Mammary microvascular endothelial cell (primary cell): ENCODE data around the gene RNF128.

DNA sequence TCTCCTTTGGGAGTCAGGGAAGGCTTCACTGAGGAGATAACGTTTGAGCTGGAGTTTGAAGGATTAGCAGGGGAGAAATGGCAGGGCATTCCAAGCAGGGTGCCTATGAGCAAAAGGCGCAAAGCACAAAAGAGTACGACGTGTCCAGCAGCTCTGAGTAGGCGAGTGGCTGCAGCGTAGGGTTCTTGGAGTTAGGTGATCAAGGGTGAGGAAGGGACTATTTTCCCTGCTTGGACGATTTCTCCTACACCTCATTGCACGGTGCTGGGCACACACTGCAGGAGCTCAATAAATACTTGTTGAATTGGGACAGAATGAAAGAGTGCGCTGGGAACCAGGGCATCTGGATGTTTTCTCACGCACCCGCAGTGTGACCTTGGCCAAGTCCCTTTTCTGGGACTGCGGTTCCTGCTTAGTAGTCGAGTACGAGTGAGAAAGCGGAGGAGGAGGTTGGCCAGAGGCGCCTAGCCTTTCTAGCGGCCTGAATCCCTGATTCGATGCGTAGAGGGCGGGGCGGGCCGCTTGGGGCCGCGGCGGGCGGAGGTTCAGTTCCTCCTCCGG lies 352 bp upstream of the FAM199X start:
- RAMPAGE, long total RNA, result no peak

GRCh38 chrX:106726355-106726966 lies at the start of gene RNF128:
Gene RNF128 (plus strand): TSS chrX:106726701.
- RAMPAGE, long total RNA, result no peak

DNA sequence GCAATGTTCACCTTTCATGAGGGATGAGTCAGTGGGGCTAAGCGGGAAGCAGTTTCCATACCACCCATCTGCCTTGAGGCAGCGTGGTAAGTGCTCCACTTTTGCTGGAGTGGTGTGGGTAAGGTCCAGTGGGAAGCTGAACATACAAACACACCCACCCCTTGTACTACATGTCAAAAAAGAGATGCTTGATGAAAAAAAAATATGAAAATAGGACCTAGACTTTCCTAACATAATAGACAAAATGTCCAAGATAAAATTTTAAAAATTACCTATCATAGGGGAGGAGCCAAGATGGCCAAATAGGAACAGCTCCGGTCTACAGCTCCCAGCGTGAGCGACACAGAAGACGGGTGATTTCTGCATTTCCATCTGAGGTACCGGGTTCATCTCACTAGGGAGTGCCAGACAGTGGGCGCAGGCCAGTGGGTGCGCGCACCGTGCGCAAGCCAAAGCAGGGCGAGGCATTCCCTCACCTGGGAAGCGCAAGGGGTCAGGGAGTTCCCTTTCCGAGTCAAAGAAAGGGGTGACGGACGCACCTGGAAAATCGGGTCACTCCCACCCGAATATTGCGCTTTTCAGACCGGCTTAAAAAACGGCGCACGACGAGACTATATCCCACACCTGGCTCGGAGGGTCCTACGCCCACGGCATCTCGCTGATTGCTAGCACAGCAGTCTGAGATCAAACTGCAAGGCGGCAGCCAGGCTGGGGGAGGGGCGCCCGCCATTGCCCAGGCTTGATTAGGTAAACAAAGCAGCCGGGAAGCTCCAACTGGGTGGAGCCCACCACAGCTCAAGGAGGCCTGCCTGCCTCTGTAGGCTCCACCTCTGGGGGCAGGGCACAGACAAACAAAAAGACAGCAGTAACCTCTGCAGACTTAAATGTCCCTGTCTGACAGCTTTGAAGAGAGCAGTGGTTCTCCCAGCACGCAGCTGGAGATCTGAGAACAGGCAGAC lies 37.1 kb upstream of the RBM41 start:
- RAMPAGE, long total RNA, result no peak

DNA sequence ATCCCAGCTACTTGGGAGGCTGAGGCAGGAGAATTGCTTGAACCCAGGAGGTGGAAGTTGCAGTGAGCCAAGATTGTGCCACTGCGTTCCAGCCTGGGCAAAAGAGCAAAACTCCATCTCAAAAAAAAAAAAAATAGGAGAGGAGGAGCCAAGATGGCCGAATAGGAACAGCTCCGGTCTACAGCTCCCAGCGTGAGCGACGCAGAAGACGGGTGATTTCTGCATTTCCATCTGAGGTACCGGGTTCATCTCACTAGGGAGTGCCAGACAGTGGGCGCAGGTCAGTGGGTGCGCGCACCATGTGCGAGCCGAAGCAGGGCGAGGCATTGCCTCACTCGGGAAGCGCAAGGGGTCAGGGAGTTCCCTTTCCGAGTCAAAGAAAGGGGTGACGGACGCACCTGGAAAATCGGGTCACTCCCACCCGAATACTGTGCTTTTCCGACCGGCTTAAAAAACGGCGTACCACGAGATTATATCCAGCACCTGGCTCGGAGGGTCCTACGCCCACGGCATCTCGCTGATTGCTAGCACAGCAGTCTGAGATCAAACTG lies 85.2 kb upstream of the FRMPD3 start:
- RAMPAGE, long total RNA, result no peak

DNA sequence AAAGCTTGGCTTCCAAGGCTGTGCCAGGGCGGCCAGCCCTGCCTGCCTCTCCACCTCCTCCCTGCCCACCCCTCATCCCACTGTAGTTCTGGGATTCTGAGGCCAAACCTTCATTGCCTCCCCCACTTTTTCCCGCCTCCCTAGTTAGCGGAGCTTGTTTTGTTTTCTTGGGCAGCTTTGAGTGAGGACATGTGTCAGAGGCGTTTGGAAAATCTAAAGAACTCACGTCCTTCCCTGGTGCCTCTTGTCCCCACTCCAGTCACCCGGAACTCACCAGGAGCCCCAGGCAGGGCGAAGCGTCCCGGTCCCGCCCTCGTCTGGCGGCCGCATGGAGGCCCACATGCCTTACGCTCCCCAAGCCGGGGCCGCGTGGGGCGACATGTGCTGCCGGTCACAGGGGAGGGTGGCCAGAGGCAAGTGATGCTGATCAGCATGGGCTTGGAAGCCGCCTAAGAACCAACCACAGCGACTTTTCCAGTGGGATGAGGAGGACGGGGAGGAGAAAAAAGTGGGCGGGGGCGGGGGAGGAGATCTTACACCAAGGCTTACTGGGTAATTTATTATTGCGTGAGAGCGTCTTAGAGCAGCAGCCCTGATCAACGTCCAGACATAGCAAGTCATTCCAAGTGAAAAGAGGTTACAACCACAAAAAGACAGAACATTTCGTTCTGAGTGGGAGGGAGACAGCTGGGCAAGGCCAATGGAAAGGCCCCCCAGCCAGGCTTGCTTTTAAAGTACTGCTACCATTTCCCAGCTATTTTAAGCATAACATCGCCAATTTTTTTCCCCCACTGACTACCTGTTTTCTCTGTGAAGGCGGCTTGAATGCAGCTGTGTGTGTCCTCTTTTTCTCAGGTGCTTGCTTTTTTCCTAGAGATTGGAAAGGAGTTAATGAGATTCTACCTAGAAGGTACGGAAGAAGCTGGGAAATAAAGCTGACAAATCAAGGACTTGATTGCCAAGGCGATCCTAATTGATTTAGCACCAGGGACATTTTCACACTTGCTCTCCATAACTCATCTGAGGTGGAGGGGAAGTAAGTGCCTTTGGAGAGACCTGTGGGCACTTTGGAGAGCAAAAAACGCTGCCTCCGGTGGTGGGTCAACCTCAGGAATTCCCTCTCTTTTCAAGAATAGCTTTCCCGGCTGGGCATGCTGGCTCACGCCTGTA lies 48.6 kb downstream of the PRPS1 start:
- RAMPAGE, long total RNA, result no peak

DNA sequence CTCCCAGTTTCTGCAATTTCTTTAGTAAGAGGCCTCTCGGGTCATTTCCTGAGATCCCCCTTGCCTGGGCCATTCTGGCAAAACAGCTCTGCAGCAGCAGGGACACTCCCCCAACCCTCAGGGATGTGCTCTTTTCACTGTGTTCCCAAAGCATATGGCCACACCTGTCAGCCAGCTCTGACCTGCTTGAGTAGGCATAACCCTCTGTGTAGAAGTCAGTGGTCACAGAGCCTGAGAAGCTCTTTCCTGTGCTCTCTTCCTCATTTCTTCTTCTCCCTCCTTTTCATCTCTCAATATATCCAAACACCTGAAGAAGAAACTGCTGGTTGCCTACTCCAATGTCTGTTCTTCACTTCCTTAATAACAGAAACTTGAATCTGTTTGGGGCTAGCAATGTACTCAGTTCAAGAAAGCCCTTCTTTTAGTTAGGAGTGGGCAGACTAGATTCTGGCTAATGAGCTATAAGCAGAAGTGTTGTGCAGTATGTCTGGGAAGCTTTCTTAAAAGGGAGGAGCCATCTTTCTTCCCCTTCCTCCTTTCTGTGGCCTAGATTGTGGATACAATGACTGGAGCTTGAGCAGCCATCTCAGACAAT lies 73.3 kb downstream of the PRPS1 start:
- RAMPAGE, long total RNA, result no peak

GRCh38 chrX:107715395-107716142 lies 60.0 kb downstream of the TSC22D3 start:
- RAMPAGE, long total RNA, result no peak

DNA sequence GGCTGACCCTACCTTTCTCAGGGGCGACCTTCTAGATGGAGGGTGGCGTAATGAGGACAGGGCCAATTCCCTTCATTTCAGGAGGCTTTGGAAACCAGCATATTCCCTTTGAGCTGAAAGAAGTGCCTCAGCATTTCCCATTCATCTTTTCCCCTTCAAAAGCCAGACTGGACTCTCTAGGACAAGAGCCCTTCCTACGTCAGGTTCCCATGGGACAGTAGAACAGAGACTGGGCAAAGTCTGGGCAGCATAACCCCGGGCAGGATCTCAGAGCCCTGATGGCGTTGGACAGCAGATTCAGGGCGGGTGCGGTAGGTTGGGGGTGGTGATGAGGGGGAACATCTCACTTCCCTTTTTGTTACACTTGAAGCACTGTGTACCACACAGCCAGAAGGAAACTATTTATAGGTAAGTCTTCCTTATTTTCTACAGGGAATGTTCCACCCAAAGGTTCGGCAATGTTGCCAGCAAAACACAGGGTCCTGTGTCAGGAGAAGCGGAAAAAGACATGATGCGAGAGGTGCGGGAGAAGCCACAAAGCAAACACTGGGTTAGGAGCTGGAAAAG lies 54.3 kb downstream of the TSC22D3 start:
- RAMPAGE, long total RNA, result no peak

DNA sequence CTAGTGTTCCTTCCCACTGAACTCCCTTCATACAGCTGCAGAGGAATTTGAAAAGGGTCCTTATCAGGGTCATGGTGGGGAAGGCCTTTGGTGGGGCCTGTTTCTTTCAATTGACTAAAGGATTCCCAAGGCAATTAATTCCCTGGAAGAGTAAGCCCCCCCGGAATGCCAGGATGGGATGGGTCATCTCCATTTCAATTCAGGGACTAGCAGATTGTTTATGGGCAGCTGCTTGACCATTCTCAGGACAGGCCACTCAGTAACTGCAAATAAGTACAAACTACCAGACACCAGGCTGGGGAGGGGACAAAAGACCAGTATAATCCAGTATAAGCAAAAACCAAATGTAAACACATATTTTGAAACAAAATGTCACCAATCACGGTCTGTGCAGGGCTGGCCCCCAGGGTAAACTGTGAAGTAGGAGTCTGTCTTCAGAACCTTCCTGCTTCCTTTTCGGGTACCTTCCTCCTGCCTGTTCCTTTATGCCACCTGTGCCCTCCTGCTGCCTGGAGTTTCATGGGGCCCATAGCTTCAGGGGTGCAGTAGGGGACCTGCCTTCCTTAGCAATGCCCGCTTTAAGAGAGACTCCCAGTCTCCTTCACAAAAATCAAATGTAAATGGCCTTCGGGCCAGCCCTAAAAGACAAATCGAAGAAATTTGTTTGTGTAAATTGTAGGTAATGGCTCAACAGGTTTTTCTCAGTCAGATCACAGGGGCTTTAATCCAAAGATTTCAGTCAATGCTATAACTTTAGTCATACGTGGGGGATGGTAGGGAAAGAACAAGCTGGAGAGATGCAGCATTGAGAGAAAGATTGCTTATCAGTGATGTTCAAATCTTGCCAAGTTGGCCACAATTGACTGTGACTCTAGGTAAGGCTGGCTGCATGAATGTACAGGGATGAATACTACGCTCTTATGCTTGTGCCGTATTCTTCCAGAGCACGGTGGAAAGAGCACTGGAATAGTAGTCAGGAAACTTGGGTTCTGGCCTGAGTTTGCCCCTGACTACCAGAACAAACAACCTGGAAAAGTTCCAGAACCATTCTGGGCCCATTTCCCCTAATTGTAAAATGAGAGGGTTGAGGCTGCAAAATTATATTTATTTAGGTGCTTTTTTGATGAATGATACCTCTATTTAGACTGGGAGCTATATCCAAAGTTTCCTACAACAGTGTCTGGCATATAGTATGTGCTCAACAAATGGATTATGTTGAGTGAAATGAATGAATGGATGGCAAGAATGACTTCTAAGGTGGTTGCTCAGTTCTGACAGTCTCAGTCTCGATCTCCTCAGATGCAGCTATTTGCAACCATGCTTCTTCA lies 44.8 kb downstream of the TSC22D3 start:
- RAMPAGE, long total RNA, result no peak

DNA sequence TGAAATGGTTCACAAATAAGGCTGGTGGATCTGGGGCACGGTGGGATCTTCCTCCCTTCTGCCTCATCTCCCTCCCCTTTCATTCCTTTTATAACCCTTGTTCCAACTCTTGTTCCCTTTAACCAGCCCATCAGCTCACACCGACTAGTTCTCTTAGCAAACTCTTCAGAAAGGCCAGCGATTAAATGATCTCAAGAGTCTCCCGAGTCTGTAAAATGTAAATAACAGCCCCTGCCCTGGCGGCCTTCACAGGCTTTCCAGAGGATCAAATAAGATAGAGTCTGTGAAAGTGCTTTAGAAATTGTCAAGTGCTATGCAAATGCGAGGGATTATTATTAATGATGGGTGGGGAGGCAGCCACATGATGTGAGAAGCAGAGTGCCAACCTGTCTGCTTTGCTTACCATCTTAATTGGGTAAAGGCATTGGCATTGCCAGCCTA lies 27.1 kb downstream of the TSC22D3 start:
- RAMPAGE, long total RNA, result no peak

DNA sequence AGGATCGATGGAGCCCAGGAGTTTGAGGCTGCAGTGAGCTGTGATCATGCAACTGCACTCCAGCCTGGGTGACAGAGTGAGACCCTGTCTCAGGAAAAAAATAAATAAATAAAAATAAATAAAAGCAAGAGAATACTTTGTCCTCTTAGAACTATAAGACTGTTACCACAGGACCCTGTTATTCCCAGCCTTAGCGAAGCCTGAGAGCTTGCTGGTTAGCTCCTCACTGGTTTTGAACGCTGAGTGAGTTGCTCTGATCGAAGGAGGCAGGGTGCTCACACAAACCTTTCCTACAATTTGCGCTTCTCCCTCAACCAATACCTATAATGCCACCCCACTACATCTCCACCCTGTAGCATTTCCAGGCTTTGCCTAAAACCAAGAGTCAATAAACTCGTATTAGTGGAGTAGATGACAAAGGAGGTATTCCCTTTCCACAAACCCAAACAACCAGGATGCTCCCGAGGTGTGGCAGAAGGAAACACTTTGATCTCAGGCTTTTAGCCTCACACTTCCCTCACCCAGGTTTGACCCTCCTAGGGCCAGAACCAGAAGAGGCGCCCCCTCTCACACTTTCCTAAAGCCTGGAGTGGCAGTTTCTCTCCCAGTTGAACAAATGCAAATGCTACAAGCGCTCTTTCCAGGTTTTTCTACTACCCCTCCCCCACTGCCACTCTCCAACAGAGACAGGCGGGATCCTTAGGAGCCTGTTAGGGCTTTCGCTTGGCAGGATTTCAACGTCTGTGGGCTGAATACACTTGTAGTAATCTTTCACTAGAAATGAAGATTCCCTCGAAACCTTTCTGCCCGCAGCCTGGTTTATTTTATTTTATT lies 2.6 kb downstream of the TSC22D3 start:
- RAMPAGE, long total RNA, result no peak

GRCh38 chrX:107827261-107827905 lies 1.7 kb downstream of the MID2 start:
- RAMPAGE, long total RNA, result no peak

- RAMPAGE, long total RNA, result no peak
Observed at GRCh38 chrX:108732588-108733234, 3.7 kb downstream of the IRS4 start.

GRCh38 chrX:109535554-109536064 lies 1.0 kb upstream of the NXT2 start:
- RAMPAGE, long total RNA, result no peak

DNA sequence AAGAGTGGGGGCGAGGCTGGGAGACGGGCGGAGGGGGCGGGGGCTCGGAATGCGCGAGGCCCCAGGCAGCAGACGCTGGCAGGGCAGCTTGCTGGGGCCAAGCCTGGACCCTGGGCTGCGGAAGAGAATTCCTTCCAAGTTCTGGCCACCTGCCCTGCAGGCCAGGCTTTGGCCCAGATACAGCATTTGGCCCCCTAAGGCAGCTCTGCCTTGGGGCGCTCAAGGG lies 271 bp upstream of the KCNE5 start:
- RAMPAGE, long total RNA, result no peak

GRCh38 chrX:109707301-109707673 lies 25.8 kb downstream of the ACSL4 start:
- RAMPAGE, long total RNA, result no peak

- RAMPAGE, long total RNA, result no peak
Observed at GRCh38 chrX:109731823-109733065, 813 bp downstream of the ACSL4 start.

DNA sequence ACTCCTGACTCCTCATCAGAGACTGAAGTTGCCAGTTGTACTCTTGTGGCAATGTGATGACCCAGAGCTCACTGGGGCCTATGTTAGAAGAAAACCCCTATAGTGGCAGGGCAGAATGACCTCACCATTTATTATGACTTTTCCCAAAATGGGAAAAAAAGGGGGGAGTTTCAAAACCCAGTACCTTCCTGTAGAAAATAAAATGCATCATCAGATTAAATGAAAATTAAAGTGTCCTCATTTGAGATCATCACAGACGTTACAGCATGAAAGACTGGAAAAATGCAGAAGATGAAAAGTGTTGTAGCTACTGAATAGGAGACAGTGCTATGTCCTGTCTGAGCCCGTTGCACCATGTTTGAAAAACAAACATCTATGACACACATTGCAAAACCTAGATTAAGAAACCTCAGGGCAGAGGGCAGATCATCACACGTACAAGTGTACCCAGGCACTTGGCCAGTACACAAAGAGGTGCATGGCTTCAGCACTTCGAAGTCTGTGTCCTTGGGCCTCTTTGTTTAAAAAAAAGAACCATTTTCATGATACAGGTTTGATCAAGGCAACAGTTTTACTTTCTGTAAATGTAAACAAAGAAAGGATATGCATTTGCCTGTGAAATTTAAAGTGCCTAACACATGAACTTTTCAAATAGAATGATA lies 6.9 kb upstream of the ACSL4 start:
- RAMPAGE, long total RNA, result no peak

DNA sequence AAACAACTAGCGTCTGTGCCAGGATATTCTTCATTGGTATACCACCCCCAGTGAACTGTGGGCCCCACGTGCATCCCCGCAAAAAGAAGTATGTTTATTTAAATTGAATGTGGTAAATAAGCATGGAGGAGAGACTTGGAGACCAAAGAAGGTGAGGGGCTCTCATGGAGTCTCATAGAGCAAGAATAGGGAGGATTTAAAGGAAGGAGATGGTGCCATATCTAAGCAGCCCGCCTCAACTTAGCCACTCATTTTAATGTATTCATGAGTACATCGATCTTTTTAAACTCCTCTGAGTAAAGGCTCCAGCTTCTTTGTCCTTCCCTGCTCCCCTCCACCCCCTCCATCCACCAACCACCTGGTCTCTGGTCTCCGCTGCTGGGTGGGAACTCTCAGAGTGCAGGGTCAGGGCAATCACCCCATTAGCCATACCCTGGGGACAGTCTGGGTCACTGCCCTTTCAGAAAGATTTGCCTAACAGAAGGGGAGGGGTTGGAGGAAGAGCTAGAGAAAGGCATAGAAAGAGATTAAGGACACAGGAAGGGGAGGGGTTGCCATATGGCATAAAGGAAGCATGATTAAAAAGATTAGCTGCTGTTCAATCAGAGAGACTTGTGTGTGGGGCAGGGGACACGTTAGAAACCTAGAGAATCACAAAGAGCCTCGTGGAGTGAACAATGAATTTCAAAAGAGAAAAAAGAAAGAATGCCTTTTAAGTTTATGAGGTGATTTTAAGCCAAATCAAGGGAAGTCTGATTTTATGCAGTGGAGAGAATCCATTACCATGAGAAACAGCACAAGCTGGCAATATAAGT lies 115.3 kb upstream of the ACSL4 start:
- RAMPAGE, long total RNA, result no peak

DNA sequence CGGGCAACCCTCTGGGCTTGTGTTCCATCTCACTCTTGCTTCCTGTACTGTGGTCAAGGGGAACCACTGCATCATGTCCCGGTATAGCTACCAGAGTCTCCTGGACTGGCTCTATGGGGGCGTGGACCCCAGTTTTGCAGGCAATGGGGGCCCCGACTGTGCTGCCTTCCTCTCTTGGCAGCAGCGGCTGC lies 683 bp downstream of the TMEM164 start:
- RAMPAGE, long total RNA, result no peak